Fallopian tube (tissue), 1 donor: ENCODE data around the genes KLHL13, STEEP1, TMEM255A, MCTS1 and GLUD2.

DNA sequence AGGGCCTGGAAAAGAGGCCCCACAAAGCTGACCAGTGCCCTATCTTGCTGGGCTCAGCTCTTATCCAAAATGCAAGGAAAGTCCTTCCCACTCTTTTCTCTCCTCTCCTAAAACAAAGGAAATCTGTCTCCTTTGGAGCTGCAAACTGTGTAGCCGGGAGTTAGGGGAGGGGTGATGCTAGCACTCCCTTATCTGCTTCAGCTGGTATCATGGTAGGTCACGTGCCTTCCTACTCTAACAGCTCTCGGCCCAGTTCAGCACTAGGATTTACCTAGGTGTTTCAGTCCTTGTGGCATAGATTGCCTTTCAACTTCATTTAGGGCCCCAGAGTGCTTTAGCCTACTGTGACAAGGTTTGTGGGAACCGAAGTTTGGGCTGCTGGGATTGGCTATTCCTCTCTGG is 245.2 kb upstream of the CT83 start:
- PRO-cap = no peak

DNA sequence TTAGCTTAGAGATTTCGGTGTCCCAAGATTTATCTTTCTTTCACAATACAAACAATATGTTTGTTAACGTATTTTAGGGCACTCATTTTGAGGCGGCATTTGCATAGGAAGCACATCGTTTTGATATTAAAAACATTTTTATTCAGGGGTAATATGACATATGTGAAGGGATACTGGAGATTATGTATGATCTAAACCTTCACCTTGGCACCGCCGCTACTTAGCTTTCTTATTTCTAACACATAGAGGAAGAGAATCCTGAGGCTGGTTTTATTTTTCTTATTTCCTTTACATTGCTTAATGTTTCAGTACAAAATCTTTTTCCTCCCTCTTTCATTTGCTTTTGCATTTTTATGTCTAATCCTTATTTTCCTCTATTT is 486.2 kb upstream of the CT83 start:
- PRO-cap = unidirectional peak, minus-strand start at position 221 of the sequence

GRCh38 chrX:118116436-118117380 is at the start of gene KLHL13:
TSS of gene KLHL13 (minus strand) at chrX:118116810.
- PRO-cap = bidirectional peak, plus-strand start at chrX:118116880, minus-strand start at chrX:118116810; unidirectional peak, minus-strand start at chrX:118117301

DNA sequence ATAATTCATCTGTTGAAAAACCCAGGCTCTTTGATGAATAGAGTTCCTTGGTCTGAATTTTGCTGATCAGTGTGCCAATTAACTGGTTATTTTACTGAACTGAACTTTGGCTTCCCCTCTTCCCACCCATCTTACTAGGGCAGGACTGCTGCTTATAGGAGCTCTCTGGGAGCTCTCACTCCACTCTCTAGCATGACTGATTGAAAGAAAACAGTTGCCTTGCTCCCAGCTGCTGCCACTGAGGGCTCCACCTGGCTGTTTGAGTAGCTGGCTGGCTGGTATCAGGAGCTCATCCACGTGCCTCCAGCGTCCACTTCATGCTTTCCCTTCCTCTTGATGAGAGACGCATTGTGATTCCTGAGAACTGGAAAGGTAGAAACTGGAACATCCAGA is 73.0 kb upstream of the KLHL13 start:
- PRO-cap = no peak

GRCh38 chrX:118497461-118498014 is 1.9 kb downstream of the DOCK11 start:
- PRO-cap = no peak

GRCh38 chrX:118975810-118976599 is 1.6 kb downstream of the LONRF3 start:
- PRO-cap = unidirectional peak, minus-strand start at chrX:118976087; bidirectional peak, plus-strand start at chrX:118976490, minus-strand start at chrX:118976216; unidirectional peak, plus-strand start at chrX:118976490

- PRO-cap = no peak
Observed at GRCh38 chrX:119030257-119030642, 42.5 kb upstream of the CT47C1 start.

GRCh38 chrX:119398550-119399015 is 553 bp upstream of the SLC25A43 start:
- PRO-cap = no peak

DNA sequence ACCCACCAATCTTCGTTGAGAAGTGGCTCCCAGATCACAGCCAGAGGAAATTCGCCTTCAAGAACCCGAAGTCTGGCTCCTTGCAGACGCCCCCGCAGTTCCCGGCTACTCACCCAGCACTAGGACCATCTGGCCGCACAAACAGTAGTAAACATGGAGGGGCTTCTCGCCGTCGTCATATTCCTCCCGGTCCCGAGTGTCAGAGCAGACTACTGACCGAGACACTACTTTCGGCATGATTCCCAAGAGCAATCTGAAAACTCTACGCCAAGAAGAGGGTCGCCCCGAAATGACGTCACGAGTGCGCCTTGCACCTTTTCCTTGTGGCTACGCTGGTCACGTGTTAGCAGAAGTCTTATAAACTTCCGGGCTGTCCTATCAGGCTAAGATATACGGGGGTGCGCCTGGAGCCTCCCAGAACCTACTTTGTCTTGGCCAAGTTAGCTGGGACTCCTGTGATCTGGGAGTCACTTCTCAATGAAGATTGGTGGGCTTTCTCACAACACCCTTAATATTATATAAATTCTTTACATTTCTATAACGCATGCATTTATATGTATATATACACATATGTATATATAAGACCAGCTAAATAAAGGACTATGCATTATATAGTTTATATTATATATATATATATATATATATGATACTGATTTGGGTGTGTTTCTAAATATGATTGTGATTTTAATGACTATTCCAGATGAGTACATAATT is at the start of gene STEEP1:
TSS of gene STEEP1 (minus strand) at position 291 of the 714 bp plus-strand sequence.
- PRO-cap = bidirectional peak, plus-strand start at position 360 of the sequence, minus-strand start at position 290 of the sequence

- PRO-cap = no peak
Observed at GRCh38 chrX:119654940-119655649, 37.9 kb downstream of the SEPTIN6 start.

- PRO-cap = no peak
Observed at GRCh38 chrX:119684243-119684690, 8.7 kb downstream of the SEPTIN6 start.

GRCh38 chrX:119686005-119686899 is 6.7 kb downstream of the SEPTIN6 start:
- PRO-cap = no peak

DNA sequence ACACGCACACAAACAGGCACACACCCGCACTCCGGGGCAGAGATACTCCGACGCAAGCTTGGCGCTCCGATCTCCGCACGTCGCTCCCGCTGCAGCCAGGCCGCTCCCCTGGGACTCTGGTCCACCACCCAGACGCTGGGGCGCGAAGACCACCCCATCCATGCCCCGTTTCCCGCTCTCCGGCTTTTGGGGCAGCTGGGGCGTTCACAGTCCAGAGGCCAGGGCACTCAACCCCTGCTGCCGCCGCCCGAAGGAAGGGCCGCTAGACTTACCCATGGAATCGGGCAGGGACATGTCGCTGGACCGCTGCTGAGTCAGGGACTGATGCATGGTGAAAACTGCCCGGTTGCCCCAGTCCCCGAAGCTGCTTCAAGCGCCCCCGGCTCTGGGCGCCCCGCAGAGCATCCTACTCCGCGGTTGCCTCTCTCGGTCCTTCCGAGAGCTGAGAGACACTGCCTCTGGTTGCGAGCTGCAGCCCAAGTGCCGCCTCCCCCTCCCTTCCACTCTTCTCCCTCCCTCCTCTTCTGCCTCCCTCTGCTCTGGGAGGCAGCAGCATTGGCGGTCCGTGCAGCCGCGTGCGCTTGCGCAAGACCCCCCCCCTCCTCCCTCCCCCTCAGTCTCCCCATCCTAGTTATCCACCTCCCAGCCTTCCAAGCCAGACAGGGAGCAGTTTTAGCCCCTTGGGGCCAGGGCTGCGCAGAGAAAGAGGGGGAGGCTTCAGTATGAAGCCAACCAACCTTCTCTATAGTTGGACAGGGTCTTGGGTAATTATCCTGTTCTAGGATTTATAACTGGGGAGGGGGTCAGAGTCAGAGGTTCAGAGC is at the start of gene TMEM255A:
TSS of gene TMEM255A (minus strand) at position 482 of the 824 bp plus-strand sequence.
- PRO-cap = no peak

- PRO-cap = no peak
Observed at GRCh38 chrX:120430256-120430681, 38.8 kb downstream of the LAMP2 start.

GRCh38 chrX:120487903-120488494 is 18.9 kb upstream of the LAMP2 start:
- PRO-cap = no peak

DNA sequence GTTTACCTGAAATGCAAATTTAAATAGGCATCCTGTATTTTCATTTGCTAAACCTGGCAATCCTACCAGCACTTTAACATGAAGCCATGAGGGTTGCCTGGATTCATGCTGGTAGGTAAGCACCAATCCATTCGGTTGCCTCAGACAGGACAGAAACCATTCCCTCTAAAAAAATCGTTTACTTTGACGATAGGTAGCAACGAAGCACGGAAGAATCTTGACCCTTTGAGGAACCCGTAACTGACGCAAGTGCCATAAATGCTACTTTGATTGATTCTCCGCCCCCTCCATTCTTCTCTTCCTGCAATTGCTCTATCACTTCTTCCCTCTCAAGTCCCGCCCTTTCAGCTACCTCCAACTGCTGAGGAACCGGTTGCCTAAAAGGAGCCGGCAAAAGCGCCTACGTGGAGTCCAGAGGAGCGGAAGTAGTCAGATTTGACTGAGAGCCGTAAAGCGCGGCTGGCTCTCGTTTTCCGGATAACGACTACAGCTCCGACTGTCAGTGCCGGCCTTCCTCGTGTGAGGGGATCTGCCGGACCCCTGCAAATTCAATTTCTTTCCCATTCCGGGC is at the start of gene MCTS1:
TSS of gene MCTS1 (plus strand) at position 469 of the 571 bp plus-strand sequence.
- PRO-cap = bidirectional peak, plus-strand start at position 432 of the sequence, minus-strand start at position 427 of the sequence

GRCh38 chrX:121047320-121047811 is at the start of gene GLUD2:
TSS of gene GLUD2 (plus strand) at chrX:121047610.
- PRO-cap = unidirectional peak, plus-strand start at chrX:121047544; unidirectional peak, plus-strand start at chrX:121047611

DNA sequence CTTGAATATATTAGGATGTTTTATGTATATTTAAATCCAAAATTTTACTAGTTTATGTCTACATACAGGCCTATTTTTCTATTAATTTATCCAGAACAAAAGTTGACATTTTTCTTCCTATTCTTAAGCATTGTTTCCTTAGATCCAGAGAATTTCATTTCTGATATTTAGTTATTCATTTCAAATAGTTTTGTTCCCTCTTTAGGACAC is 969.7 kb downstream of the GLUD2 start:
- PRO-cap = no peak

- PRO-cap = unidirectional peak, plus-strand start at chrX:123201867
Observed at GRCh38 chrX:123201566-123201947, 17.5 kb downstream of the GRIA3 start.

DNA sequence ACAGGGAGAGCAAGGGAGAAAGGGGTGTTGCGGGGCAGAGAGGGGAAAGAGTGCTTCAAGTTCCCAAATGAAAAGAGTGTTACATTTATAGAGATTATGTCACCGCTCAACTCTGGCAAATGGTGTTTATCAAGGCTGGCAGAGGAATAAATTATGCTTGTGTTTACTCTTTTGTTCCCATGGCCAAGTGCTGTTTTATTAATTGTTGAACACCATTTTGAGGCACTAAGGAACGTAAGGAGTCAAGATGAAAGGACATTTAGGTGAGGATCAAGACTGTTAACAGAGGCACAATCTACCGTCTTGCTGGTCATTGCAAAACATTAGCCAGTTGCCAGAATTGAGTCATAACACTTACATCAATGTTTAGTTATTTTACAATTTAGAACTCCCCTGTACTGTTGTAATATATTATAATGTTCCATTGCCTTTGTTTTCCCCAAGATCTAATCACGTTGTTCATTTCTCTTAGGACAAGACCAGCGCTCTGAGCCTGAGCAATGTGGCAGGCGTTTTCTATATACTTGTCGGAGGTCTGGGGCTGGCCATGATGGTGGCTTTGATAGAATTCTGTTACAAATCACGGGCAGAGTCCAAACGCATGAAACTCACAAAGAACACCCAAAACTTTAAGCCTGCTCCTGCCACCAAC is 250.4 kb downstream of the THOC2 start:
- PRO-cap = no peak